HTERT-HM (cell line): ENCODE data around the gene ROBO2.

DNA sequence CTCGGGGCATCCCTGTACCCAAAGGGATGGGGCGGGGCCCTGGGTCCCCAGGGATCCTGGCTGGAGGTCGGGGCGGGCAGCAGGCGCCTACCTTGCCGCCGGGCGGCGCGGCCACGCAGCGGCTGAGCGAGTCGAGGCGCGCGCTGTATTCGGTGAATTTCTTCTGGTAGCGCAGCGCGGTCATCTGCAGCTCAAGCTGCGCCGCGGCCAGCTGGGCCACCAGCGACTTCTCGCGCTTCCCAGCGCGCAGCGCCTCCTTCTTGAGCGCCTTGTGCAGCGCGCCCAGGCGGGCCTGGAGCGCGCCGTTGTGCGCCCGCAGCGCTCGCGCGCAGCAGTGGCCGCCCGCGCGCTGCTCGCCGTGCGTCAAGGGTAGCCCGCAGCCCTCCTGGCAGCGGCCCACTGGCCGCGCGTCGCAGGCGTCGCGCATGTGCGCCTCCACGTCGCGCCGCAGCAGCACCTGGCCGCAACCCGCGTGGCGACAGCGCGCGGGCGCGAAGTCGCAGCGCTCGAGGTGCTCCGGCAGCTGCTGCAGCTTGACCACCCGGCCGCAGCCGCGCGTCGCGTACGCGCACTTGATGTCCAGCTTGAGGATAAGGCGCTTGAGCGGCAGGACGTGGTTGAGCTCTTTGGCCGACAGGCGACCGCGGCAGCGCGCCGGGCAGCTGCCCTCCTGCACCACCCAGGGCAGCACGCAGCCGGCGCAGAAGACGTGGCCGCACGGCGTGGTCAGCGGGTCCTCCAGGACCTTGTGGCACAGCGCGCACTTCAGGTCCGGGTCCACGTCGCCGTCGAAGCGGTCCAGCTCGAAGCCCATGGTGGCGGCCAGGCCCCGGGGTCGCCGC is 508 bp downstream of the PDZRN3 start:
- RRBS, result 1% methylated on average over 41 of the region's 117 CpGs

- RRBS, result no CpG with 5 or more reads among the region's 9 CpGs
Observed at GRCh38 chr3:73658719-73659466, 34.2 kb upstream of the PDZRN3 start.

GRCh38 chr3:73719893-73720292 is 95.2 kb upstream of the PDZRN3 start:
- RRBS, result no CpG with 5 or more reads among the region's 4 CpGs

DNA sequence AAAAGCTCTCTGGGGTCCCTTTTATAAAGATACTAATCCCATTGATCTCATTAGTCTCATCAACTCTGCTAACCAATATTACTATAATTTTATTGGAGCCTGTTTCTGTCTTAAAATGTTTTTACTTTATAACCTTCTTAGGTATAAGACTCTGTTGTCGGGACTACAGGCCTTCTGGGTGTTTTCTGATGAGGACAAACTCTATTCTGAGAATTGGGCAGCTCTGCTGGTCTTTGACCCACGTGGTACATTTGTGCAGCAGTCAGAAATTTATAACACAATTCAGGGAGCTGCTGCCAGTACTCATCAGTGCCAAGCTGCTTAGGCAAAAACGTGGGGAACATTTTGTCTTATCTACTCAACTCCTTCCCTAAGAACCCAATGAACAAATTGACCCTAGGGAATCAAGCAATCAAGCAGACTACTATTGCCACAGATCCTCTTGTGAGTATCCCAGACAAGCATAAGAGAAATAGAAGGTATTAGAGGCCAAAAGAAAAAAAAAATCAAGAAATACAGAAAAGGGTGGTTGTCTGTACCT is 180.7 kb upstream of the PDZRN3 start:
- RRBS, result no CpG with 5 or more reads among the region's 3 CpGs

- RRBS, result no CpG with 5 or more reads among the region's 4 CpGs
Observed at GRCh38 chr3:74629692-74630190, 15.3 kb upstream of the CNTN3 start.

- RRBS, result no CpG with 5 or more reads among the region's 56 CpGs
Observed at GRCh38 chr3:75434707-75435232, 229.4 kb upstream of the FRG2C start.

DNA sequence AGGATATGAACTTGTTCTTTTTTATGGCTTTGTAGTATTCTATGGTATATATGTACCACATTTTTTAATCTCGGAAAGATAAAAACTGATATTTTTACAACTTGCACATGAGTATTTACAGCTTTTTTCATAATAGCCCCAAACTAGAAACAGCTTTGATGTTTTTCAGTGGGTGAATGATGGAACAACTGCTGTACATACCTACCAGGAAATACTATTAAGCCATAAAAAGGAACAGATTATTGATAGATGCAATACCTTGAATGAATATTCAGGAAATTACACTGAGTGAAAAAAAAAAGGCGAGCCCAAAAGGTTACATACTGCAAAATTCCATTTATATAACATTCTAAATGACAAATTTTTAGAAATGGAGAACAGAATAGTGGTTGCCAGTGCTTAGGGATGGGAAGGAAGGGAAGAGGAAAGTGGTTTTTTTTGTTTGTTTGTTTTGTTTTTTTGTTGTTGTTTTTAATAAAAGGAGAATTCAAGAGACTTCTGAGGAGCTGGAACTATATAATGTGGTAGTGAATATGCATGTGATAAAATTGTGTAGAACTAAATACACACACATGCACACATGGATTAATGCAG is 441.9 kb upstream of the ROBO2 start:
- RRBS, result no CpG with 5 or more reads among the region's 2 CpGs

GRCh38 chr3:77039035-77040215 is at the start of gene ROBO2:
TSS of gene ROBO2 (plus strand) at chr3:77040099.
- RRBS, result 3% methylated on average over 38 of the region's 84 CpGs

- RRBS, result no CpG with 5 or more reads among the region's 6 CpGs
Observed at GRCh38 chr3:77040309-77040566, 339 bp downstream of the ROBO2 start.

DNA sequence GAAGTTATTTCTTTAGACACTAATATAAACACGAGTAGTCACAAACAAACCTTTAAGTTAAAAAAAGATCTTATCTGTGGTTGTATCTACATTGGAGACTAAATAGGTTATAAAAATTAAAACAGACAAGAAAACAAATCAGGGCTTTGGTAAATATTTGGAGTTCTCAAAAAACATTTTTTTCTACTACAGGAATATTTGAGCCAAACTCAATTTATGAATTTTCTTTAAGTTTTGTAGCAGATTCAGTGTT is 1056.3 kb downstream of the ROBO2 start:
- RRBS, result no CpG with 5 or more reads among the region's 1 CpG

- RRBS, result no CpG with 5 or more reads among the region's 1 CpG
Observed at GRCh38 chr3:80327910-80328292, 560.1 kb upstream of the ROBO1 start.

- RRBS, result no CpG with 5 or more reads among the region's 3 CpGs
Observed at GRCh38 chr3:80993415-80994033, 767.9 kb downstream of the GBE1 start.

GRCh38 chr3:81985832-81986360 is 224.5 kb upstream of the GBE1 start:
- RRBS, result no CpG with 5 or more reads among the region's 9 CpGs

DNA sequence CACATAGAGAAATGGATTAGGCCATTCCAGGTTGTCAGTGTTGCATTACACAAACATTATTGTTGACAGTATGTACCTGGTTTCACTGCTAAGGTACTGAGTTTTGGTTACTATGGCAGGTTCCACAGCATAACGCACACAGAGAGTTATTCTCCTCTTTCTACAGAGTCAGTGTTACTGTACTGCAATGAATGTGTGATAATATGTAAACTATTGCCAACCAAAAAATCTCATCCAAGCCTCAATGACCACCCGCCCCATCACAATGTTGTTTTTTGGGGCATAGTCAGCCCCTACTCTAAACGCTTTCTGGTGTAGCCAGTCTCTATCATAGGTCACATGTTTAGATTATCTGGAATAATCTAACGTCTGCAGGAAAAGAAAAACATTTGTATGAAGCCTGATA is 1331.6 kb upstream of the GBE1 start:
- RRBS, result no CpG with 5 or more reads among the region's 4 CpGs

GRCh38 chr3:84959756-84960499 is 1.1 kb downstream of the CADM2 start:
- RRBS, result no CpG with 5 or more reads among the region's 20 CpGs

GRCh38 chr3:86175436-86176164 is 815.3 kb downstream of the VGLL3 start:
- RRBS, result no CpG with 5 or more reads among the region's 3 CpGs

DNA sequence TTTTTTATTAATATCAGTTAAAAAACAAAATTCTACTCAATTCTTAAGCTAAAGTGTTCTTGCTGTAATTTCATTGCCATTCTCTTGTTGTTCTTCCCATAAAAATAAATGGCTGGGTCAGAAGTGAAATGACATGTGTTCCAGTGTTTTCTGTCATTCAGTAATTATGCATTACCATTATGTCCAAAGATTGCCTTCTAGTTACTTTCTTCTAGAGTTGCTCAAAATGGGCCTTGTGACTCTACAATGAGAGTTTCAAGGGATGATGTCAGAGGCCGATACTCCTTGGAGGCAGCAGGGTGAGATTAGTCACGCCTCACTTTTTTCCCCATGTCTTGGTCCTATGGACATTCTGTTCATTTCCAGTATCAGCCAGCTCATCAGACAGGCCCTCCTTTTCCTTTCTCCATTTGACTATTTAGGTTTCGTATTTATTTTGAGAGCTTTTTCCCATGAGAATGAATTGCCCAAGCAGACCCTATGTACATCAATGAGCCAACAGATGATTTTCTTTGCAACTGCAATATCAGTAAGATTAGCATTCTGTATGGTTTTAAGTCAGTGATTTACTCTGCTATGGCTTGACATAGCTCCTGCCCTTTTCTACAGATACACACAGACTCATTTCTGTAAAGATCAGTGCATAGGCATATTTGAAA is 17.5 kb downstream of the VGLL3 start:
- RRBS, result no CpG with 5 or more reads among the region's 3 CpGs

DNA sequence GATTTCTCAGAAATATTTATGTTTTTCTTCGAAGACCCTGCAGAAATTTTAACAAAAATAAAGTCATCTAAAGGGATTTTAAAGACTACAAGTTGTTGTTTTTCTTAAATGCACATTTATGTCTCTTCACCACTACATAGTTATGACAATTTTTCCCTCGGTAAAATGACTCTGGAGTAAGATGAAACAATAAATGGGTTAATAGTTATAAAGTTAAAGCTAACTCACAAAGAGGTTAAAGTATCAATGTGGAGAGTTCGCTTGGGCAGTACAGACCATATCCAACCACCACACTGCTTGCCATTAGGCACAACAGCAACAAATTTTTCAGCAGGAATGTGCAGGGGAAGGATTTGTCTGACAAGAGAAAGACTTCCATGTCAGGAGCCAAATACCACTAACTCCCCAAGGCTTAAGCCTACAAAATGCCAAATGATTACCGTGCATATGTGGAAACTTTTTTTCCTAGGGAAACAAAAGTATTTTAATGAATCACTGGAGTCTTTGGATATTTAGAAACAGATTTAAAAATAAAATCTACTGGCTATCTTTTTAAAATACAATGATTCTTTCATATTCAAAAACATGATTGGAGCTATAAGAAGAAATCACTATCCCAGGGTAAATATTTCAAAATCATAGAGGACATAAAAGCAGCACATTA is 8.1 kb downstream of the VGLL3 start:
- RRBS, result no CpG with 5 or more reads among the region's 4 CpGs

DNA sequence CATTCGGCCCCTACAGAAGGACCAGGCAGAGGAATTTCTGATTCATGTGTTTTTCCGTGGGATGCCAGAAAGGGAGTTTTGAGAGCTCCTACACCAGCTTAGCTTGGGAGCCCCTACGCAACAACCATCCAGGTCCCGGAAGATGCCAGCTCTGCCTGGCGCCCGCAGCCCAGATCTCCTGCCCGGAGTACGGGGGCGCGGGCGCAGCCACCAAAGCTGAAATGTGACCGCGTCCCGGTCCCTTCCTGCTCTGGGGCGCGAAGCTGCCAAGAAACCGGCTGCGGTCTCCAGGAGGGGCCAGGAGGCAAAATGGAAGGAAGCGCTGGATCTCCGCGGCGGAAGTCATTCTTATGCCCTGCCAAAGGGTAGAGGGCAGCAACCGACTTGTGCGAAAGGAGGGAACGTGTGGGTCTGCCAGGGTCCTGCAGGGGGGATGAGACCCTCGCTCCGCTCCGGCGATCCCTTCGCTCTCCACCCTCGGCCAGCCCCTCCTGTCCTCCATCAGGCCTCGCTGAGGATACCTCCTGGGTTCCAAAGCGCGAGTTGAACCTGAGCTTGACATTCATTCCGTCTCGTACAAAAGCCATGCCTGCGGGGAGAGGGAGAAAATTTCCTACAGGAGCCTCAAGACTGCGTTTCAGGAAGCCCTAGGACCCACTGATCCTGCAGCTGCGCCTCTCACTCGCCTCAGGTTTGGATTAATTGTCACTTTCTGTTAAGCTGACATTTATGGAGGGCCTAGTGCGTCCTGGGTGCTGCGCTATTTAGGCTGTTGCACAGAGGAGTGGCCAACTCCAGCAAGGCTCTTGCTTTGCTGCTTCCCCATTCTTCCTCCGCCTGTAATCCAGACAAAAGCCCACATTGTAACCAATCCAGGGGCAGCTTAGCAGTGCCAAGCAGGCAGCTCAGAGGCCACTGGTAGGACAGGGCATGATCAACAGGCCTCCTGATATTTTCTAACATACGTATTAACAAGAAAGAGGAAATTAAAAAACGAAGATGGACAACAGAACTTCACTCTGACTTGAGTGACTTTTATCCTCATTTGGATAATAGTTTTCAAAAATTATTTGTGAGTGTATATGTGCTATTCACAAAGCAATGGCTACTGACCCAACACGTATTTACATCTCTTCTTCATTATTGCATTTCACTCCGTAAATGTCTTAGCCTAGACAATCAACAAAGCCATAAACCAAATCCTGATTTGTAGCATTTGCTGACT is 98.4 kb upstream of the VGLL3 start:
- RRBS, result 3% methylated on average over 11 of the region's 47 CpGs

DNA sequence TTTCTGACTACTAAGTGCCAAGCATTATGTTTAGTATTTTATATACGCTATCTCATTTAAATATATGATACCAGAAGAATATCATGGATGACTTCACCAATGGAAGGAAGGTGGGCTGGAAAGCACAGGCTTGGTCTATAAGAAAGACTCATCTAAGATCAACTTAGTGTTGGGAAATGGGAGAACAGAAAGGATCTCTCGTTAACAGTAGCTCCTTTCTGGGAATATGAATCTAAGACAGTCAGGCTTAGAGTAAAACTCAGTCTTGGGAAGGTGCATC is 1.1 kb upstream of the HTR1F start:
- RRBS, result no CpG with 5 or more reads among the region's 2 CpGs